CD14-positive monocyte (primary cell): ENCODE results near the gene FHIP1A.

- CAGE, long polyA plus RNA = no peak
Measured at GRCh38 chr4:147618157-147618793, 1.1 kb downstream of the TMEM184C start.

DNA sequence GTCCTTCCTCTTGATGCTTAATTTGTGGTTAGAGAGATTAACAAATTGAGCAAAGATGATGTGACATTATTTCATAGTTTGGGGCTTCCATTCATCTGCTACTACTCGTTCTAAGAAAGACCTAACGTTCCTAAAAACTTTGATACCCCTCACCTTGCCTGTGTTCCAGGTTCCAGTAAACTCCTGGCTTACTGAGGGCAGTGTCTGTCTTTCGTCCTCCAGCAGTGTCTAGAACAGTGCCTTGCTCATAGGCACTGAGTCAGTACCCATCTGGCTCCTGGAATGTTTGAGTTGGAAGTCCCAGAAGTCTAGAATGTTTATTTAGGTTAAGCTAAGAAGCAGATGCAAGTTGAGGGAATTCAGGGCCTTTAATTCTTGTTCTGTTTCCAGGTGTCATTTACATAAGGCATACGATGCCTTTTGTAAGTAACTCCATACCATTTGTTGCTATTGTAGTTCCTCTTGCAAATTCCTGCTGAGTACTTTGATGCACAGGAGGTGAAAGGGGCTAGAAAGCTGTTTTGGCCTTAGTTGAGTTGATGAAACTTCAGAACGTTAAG, 22.1 kb downstream of the ARHGAP10 start:
- CAGE, long polyA plus RNA = no peak

- CAGE, long polyA plus RNA = no peak
Measured at GRCh38 chr4:147822655-147823107, 90.8 kb downstream of the ARHGAP10 start.

- CAGE, long polyA plus RNA = no peak
Measured at GRCh38 chr4:147829389-147830115, 97.7 kb downstream of the ARHGAP10 start.

DNA sequence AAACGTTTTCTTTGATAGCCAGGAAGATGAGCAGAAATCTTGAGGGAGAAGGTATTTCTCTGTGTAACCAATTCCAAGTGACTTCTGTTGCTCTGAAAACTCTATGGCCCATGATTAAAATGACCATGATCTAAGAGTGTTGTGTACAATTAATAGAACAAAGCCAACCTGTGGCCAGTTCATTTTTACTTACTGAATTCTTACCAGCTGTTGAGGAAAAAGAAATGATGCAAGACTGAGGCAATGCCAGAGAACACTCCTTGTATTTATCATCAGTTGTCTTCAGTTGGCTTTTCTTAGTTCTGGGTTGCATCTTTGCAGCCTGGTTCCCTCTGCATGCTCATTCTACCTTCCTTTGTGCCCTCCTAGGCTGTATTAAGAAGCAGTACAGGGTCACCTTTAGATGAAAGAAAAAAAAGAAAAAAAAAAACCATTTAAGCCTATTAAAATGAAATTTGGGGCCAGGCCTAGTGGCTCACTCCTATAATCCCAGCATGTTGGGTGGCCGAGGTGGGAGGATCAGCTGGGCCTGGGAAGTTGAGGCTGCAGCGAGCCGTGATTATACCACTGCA, 298.7 kb downstream of the ARHGAP10 start:
- CAGE, long polyA plus RNA = no peak

DNA sequence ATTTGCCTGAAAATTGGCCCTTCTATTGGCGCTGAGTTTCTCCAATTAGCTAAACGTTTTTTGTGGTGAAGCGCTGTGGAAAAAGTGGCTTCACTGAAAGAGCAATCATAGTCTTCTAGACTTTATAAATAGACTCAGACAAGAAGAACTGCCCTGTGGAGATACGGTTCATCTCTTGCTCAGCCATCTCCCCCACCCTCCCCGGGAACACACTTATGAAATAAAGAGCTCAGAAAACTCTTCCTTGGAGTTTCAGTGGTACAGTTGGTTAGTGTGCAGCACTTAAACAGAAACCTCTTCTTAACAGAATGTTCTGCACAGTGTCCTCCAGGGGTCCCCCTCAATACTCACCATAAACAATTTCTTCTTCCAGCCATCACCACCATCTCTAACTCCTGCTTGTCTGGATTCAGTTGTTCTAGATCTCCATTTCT, 313.0 kb downstream of the ARHGAP10 start:
- CAGE, long polyA plus RNA = no peak

GRCh38 chr4:148216586-148217452, 225.4 kb downstream of the NR3C2 start:
- CAGE, long polyA plus RNA = no peak

DNA sequence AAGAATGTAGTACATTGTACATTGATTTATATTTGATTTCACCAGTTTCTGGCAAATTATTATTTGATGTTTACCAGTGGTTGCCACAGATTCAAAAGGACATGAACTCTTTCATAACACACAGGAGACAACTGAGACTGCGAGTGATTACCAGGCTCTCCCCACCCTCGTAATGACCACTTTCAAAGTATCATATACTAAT, 158.5 kb downstream of the NR3C2 start:
- CAGE, long polyA plus RNA = no peak

GRCh38 chr4:148323160-148324178, 118.7 kb downstream of the NR3C2 start:
- CAGE, long polyA plus RNA = no peak

DNA sequence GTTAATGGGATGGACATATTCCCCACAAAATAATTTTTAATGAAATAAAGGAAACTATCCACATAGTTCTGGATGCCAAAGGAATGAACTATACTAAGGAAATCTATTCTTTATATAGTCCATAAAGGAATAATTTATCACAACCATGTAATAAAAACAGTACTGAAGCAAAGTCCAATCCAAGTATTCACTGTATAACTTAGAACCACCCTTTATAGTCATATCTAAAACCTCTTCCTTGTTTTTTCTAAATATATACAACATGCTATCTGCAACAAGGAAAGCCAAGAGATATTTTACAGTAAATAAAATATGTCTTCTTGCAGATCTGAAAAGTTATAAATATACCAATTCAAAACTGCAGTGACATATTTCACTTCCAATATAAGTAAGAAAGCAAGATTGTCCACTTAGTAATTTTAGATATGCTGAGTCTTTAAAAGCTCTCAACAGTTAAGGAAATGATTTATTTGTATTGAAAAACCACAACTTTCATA, 8.1 kb downstream of the NR3C2 start:
- CAGE, long polyA plus RNA = no peak

DNA sequence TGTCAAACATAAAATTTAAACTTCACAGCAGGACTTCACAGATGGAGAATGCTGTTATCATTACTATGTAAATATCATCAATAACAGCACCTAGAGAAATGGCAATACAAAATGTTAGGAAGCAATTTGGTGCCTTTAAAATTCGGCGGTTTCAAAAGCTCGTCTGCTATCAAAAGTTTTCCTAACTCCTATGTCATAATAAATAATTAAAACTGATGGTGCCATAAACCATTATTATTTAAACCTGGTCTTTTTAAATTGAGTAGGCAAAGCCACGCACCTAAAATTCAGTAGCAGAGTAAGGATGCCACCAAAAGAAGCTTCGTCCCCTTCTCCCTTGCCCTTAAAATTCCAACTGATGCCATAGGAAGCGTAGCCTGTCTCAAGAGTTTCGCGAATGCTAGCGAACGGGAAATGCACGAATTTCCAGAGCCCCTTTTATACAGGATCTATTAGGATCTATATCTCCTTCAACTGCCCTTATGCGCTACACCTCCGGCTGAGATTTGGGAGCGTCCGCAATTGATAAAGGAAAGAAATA, 858 bp downstream of the NR3C2 start:
- CAGE, long polyA plus RNA = no peak

- CAGE, long polyA plus RNA = no peak
Measured at GRCh38 chr4:150747572-150748217, 165.7 kb downstream of the MAB21L2 start.

DNA sequence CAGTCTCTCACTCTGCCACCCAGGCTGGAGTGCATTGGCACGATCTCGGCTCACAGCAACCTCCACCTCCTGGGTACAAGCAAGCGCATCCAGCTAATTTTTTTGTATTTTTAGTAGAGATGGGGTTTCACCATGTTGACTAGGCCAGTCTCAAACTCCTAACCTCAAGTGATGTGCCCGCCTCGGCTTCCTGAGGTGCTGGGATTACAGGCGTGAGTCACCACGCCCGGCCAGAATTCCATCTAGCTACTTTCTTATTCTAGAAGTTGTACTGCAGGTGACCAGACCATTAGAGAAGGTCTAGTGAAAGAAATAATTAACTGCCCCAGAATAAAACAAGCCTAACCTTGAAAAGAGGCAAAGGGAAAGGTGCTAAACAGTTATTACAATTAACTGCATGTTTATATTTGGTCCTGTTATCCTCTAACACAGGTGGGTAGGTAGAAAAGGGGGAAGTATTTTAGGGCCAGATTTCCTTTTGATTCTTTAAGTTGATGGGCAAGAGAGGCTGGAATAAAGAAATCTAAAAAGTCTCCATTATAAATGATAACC, 2.2 kb downstream of the LRBA start:
- CAGE, long polyA plus RNA = no peak

GRCh38 chr4:151105119-151105950, 5.9 kb downstream of the RPS3A start:
- CAGE, long polyA plus RNA = no peak

DNA sequence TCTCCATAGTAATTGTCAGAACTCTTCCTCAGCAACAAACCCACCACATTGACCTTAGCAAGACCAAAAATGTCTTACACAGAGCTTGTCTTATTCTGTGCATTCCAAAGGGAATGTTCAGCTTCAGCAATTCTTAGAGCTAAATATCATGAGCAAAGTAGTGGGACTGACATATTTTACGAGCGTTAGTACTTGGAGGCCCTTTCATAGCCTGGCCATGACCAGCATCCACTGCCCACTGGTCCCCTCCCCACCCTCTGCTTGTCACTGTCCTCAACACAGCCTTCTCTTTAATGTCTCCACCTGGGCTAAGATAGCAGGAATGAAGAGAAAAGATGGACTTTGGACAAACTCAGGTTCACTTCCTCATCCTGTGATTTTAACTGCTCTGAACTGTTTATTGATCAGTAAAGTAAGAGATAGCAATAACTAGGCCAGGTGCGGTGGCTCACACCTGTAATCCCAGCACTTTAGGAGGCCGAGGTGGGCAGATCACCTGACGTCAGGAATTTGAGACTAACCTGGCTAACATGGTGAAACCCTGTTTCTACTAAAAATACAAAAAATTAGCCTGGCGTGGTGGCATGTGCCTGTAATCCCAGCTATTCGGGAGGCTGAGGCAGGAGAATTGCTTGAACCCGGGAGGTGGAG, 15.6 kb upstream of the SH3D19 start:
- CAGE, long polyA plus RNA = no peak

DNA sequence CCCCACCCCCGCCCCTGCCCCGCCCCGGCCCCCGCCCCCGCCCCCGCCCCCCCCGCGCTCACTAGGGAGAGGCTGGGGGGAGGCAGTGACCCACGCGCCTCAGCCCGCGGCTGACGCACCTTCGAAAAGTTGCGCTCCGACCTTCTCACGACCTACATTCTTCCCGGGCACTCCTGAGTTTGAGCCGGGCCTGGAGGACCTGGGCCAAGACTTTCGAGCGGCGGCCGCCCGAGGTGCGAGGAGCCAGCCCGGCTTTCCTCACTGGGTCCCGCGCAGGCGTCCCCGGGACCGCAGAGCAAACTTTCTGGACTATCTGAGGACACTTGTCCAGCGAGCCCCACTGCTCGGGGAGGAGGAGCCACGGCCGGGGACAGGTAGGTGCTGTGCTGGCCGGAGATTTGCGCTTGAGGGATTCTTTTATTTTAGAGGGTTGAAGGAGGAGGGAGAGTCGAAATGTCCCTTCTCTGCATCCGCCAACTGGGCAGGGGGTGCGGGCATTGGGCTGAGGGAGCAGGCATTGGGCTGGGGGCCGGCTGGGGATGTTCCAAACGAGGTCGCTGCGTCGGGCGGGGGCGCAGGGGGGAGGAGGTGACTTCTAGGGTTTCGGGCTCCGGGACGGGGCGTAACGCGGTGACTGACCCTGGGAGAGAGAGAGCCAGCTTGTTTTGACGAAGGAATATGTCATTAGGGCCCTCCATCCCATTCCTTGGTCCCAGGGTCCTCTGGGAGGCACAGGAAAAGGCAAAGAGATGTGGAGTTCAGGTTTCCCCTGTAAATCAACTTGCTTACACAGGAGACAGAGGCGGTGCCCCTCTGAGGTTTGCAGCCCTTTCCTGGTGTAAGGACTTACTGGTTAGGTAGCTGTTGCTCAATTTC, at the start of gene FHIP1A:
Gene FHIP1A, plus strand, starts transcription at position 85 of the 876 bp plus-strand sequence.
- CAGE, long polyA plus RNA = no peak

- CAGE, long polyA plus RNA = no peak
Measured at GRCh38 chr4:151909583-151909785, 148.7 kb upstream of the GATB start.

GRCh38 chr4:151964993-151965444, 204.2 kb upstream of the GATB start:
- CAGE, long polyA plus RNA = no peak

DNA sequence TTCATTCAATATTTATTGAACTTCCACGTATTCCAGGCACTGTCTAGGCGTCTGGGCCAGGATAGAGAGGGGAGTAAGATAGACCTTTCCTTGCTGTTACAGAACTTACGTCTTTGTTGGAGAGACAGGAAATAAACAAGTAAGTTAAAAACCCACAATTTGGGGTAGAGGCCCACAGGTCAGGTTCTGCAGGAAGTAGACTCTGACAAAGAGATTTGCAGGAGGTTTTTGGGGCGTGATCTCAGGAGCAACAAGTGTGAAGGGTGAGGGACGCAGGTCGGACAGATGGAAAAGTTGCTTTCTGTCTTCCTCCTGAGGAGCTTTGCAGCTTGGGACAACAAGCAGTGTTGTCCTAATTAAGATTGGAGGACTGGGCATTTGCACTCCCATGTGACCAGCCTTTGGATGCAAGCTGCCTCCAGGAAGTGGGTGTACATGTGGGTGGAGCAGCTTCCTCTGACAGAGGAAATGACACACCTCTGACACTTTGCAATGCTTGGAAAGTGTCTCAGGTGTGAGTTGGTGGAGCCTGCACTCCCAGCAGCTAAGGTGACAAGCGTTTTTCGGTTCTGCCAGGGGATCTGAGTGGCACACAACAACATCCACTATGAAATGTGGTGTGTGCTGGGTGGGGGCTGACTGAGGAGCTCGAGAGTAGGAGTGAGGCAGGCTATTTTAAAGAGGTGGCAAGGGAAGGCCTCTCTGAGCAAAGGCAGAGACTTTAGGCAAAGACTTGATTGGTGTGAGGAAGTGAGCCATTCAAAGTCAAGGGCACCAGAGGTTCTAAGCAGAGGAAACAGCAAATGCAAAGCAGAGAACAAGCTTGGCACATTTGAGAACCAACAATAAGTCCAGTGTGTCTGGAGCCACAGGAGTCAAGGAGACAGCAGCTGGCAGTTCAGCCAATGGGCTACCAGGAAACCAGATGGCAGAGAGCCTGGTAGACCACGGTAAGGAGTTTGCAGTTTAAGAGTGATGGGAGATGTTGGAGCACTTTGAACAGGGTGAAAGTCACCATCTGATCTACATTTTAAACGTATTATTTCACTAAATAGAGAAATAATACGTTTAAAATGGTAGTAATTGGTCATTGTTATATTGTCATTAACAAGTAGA, 339.8 kb upstream of the GATB start:
- CAGE, long polyA plus RNA = no peak

DNA sequence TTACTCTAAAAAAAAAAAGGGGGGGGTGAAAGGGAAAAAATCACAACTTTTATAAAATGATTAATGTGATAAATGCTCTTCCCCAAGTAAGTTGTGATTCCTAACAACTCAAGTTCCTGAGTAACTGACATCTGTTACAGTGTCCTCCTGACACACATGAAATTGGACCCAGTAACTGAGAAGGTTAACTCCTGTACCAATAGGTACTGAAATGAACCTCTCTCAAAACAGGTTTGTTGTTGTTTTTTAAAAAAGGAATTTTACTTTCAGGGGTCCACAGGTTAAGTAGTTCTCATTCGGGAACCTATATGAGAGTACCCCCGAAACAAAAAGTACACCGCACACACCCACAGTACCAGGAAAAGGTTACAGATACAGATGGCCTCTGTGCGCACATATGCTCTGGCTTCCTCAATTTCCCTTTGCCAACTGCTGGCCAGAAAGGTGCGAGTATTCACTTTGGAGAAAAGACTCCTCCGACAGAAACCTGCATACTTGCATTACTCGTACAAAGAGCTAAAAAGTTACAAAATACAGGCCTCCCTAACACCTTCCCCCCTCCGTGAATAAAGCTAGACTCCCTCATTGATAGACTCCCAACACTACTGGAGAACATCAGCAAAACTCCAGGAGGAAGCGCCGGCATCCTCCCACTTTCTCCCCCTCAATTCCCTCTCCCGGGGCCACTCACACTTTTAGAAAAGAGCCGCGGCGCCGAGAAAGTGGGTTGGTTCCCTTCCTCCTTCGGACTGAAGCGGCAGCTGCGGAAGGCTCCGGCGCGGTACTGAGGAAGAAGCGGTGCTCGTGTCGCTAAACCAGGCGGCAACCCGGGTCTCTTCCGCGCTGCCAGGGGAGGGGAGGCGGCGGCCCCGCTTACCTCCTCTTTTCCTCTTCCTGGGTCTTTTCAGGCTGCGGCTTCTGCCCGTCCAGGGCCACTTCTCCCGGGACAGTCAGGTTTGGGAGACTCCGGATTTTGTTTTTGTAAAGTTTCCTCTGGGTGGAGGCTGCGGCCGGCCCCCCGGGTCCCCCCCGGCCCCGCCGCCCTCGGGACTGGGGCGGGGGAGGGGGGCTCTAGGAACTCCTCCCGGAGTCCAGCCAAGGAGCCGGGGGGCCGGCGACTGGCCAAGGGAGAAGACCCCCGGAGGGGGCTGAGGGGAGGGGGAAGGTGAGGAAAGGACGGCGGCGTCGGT, 1.2 kb downstream of the FBXW7 start:
- CAGE, long polyA plus RNA = no peak